Metastatic Liver Carcinoma in the Adrenal Gland (tissue), 2 donors: ENCODE data around the genes TEX36, MMP21 and FANK1.

DNA sequence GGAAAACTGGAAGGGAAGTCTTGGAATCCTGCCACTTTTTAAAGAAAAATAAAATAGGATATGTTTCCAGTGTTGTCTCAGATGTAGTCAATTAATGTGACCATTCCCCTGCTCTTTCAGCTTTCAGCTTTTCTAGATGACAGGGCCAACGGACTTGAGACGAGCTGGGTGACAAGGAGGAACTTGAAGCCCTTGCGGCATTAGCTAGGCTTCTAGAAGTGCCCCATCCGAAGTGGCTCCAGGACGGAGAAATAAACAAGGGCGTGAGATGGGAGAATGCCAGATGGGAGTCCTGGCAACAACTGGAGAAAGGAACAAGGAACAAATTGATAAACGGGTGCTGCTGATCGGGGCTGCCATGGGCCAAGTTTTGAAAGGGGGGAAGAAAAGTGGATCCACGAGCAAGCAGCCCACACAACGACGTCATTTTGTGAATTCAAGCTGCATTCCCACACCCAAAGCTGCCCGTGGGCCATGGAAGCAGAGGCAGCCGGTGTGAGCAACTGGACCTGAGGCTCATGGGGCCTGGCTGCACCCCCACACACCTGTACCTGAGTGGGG lies 90.3 kb upstream of the CTBP2 start:
- PRO-cap, 2 experiments = no peak in any of the 2 experiments

- PRO-cap, 2 experiments = no peak in any of the 2 experiments
These were observed 116.2 kb upstream of the CTBP2 start for GRCh38 chr10:125143988-125144539.

DNA sequence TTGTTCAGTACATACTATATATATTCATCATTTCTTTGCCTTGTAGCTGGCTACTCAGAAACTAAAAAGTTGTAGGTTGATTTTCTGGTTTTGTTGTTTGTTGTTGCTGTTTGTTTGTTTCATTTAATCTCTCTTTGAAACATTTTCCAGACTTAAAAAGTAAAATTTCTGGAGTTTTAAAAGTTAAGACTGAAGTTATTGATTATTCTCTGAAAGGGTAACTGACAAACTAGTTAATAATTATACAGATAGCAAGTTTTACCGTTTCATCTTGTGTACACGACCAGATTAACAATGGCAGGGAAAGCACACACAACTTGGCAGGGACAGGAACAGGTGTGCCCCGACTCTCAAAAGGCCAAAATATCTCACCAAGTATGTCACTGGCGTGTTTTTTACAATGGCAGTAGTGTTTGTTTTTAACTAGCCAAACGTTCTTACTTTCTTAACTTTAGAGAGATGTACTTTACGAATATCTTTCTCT lies 128.8 kb upstream of the CTBP2 start:
- PRO-cap, 2 experiments = peak in 2 of 2 experiments; most common plus-strand start position 286 of the sequence (in 2)

GRCh38 chr10:125442816-125443257 lies 240.1 kb downstream of the TEX36 start:
- PRO-cap, 2 experiments = no peak in any of the 2 experiments

GRCh38 chr10:125682982-125683379 lies at the start of gene TEX36:
TEX36 (minus strand) TSS chr10:125683163.
- PRO-cap, 2 experiments = no peak in any of the 2 experiments

GRCh38 chr10:125775569-125776118 lies at the start of gene MMP21:
MMP21 (minus strand) TSS chr10:125775821.
- PRO-cap, 2 experiments = no peak in any of the 2 experiments

GRCh38 chr10:125823912-125824390 lies 605 bp downstream of the BCCIP start:
- PRO-cap, 2 experiments = no peak in any of the 2 experiments

- PRO-cap, 2 experiments = peak in 2 of 2 experiments; most common minus-strand start chr10:125896495 (in 2)
These were observed at the start of gene FANK1 for GRCh38 chr10:125896373-125897261. FANK1 (plus strand) TSS chr10:125896564.

GRCh38 chr10:126315795-126316233 lies 72.5 kb downstream of the ADAM12 start:
- PRO-cap, 2 experiments = no peak in any of the 2 experiments

DNA sequence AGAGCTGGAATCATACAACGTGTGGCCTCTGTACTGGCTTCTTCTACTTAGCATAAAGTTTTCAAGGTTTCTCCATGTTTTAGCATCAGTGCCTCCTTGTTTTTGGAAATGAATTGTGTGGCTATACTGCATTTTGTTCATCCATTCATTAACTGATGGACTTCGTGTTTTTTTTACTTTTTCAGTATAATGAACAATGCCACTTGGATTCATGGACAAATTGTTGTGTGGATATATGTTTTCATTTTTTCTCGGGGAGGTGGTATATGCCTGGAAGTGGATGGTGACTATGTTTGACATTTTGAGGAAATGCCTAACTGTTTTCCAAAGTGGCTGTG lies 86.8 kb downstream of the INSYN2A start:
- PRO-cap, 2 experiments = no peak in any of the 2 experiments

DNA sequence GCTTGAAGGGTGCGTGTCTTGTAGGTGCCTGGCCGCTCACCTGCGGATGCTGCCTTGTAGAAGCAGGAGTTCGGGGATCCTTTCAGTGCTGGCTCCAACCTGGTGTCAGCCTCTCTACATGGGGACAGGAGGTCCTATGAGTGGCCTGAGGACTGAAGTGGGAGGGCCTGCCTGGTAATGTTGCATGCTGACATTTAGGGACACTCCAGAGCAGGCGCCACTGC lies 520 bp upstream of the INSYN2A start:
- PRO-cap, 2 experiments = no peak in any of the 2 experiments

GRCh38 chr10:127323707-127324024 lies 127.3 kb upstream of the INSYN2A start:
- PRO-cap, 2 experiments = no peak in any of the 2 experiments

- PRO-cap, 2 experiments = no peak in any of the 2 experiments
These were observed 4.0 kb downstream of the CLRN3 start for GRCh38 chr10:127888898-127889054.

- PRO-cap, 2 experiments = no peak in any of the 2 experiments
These were observed 19.6 kb downstream of the PTPRE start for GRCh38 chr10:127926403-127926948.

GRCh38 chr10:127948721-127949302 lies 41.9 kb downstream of the PTPRE start:
- PRO-cap, 2 experiments = no peak in any of the 2 experiments

DNA sequence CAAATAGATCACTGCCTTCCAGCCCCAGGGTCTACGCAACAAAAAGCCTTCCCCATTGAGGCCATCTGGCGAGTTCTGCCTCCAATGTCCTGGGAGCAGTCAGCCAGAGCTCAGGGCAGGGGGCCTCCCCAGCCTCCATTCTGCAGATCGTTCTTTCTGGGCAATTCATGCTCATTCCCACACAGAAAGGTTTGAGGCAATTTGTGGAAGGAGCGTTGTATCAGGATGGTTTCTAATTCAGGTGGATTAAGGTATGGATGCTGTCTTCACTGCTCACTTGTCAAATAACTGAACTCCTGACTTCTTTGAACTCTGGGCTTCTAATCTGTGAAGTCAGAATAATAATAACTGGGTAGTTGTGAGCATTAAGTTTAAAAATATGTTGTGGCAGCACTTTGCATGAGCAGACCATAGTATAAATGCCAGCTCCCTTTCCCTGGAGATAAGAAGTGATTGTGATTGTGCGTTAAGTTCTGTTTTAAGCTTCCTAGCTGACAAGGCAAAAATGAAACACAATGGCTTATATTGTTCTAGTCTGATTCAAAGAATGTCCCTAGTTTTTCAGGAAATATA lies 61.6 kb downstream of the PTPRE start:
- PRO-cap, 2 experiments = no peak in any of the 2 experiments

DNA sequence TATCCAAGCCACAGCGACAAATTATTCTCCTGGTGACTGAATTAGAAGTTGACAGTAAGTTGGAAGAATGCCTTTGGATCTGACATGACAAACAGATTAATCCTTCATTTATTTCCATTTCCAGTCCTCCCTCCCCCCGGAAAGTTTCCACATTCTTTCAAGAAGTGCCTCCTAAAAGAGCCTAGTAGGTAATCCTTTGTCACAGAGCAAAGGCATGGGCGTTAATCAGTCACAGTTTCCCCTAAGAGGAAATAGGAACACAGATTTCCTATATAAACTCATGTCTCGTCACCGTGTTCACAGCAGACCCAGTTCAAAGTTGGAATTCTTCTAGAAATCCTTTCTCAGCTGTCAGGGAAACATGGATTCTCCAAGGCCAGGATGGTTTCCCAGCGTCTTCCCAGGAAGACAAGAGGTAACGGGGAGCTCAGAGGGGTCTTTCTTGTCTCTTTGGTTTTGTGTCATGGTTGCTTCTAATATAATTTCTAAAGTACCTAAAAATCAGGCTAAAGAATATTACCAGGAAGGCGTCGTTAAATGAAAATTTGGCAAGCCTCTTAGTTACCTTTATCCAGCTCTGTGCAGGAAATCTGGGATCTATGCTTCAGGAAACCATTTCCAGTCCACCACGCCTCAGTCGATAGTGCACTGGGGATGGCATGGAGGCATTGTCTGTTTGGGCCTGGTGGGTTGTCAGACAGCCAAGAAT lies 80.2 kb downstream of the PTPRE start:
- PRO-cap, 2 experiments = no peak in any of the 2 experiments

DNA sequence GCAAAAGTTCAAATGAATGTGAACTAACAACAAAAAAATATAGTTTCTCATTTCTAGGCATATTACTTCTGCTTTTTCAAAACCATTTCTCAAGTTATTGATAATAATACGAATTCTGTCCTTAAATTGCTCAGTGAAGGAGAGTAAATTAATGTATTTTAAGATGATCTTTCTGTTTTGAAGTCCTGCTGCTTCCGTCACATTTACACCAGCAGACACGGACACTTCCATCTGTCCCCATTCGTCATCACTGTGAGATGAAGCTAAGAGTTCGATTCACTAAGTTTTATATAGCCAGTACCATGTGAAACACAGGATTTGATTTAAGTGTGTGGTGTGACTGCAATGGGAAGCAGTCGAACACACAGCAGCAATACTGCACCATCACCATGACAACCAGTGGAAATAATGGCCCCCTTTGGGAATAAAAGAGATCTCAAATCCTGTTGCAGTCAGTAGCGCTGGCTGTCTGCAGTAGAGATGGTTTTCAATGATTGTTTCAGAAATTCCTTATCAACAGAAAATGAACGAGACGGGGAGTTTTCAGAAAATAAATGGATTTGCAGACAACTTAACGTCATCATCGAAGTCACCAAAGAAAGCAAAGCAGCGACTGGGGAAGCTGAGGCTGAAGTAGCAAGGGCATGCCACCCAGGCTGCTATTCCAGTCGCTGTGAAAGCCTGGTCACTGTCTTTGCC lies 90.9 kb downstream of the PTPRE start:
- PRO-cap, 2 experiments = no peak in any of the 2 experiments

DNA sequence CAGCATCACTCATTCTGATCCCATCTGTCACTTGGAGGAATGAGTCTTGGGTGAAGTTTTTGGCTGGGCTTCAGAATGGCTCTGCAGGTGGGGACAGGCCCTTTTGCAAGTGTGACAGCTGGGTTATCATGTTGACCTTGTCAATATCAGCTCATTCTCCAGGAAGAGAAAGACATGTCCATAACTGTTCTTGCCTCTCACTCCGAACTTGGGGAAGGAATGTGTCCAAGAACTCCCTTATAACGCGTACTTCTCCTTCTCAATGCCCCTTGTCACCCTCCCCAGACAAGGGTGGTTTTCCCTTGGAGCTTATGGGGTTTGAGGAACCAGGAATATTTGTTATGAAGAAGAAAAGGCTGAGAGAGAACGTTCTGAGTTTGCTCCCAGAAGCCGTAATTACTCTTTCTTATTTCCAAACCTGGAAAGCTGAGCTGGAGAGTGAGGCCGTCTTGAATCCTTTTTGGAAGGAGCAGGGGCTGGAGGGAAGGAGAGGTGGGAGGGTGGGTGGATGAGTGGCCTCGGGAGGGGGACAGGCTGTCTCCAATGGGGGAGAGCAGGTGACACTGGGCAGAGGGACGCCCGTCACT lies 77.4 kb downstream of the MKI67 start:
- PRO-cap, 2 experiments = no peak in any of the 2 experiments

GRCh38 chr10:128054015-128054257 lies 72.3 kb downstream of the MKI67 start:
- PRO-cap, 2 experiments = no peak in any of the 2 experiments